GM19240 (cell line): ENCODE measurements around the gene CARD19.

DNA sequence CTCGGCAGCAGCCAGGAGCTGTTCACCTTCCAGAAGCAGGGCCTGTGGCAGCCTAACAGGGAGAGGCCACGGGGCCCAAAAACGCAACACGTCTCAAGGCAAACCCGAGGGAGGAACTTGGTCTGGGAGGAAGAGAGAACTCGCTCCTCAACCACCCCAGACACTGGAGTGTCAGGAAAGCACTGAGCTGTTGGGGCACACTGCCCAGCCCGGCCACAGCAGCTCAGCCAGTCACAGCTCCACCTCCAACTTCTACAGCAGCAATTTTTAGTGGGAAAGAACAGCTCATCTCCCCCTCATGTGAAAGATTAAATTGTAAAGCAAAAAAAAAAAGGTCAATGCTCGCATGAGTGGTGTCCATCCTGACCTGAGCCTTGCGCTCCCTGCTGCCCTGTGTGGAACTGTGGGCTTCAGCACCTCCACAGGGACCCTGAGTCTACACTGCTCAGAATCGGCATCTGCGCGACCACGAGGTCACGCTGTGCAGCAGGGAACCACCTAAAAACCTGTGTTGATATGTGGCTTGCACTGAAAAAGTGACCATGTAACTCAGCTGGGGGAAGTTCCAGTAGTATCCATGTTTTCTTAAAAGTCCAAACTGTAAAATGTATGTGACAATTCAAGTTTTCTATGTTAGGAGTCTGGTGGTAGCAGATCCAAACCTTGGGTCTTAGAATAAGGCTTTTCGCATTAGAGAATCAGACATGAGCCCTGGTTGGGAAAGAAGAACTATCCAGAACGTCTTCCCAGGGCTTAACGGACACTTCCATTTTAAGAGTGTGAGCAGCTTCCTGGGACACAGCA is 54.9 kb downstream of the IPPK start:
- RRBS: no CpG with 5 or more reads among the region's 17 CpGs

DNA sequence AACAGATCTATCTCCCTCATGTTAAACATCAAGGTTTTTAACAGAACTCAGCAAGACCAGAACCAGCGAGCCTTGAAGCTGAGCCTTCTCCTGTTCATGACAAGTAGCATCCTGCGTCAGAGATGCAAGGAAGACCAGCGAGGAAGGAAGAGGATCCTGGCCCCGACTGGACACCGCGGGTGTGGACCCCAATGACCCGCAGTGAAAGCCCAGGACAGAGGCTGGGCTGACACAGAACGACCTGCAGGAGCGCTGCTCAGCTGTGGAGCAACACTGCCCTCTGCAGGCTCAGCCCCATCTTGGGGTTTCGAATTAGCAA is 35.4 kb downstream of the IPPK start:
- RRBS: no CpG with 5 or more reads among the region's 10 CpGs

DNA sequence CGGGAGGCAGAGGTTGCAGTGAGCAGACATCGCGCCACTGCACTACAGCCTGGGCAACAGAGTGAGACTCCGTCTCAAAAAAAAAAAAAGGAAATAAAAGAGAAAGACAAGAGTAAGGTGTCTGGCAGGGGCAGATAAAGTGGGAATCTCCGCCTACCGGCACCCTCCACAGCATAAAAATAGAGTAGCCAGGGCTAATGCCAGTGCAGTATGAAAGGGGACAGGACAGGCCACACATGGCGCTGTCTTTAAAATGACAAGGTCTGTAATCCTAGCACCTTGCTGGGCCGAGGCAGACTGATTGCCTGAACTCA is 7.9 kb downstream of the BICD2 start:
- RRBS: no CpG with 5 or more reads among the region's 8 CpGs

GRCh38 chr9:92763660-92764407 is 799 bp downstream of the BICD2 start:
- RRBS: 2% methylated on average over 25 of the region's 47 CpGs

DNA sequence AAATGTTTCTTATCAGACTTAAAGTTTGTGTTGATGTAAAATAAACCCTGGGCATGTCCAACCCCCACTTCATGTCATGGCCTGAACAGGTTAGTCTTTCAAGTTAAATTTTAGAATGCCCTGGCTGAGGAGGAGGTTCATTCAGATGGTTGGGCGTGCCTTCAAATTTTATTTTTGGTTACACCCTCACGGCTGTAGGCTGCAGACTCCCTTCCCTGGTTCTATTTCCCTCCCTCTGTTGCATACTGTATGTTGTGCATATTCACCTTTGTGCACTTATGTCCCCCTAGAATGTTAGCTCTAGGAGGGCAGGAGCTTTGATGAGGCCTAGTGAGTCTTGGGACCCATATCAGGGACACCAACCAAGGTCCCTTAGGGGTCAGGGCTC is 5.4 kb upstream of the BICD2 start:
- RRBS: no CpG with 5 or more reads among the region's 2 CpGs

GRCh38 chr9:92808513-92809718 is 44.3 kb upstream of the BICD2 start:
- RRBS: 4% methylated on average over 8 of the region's 96 CpGs

GRCh38 chr9:92968977-92969151 is 21.5 kb downstream of the FGD3 start:
- RRBS: no CpG with 5 or more reads among the region's 1 CpG

- RRBS: no CpG with 5 or more reads among the region's 10 CpGs
Observed at GRCh38 chr9:93093323-93093934, 2.6 kb upstream of the CARD19 start.

GRCh38 chr9:93096064-93096979 is at the start of gene CARD19:
Gene CARD19, plus strand, starts transcription at chr9:93096217.
- RRBS: 1% methylated on average over 9 of the region's 85 CpGs

GRCh38 chr9:93114015-93114464 is 18.0 kb downstream of the CARD19 start:
- RRBS: no CpG with 5 or more reads among the region's 7 CpGs

DNA sequence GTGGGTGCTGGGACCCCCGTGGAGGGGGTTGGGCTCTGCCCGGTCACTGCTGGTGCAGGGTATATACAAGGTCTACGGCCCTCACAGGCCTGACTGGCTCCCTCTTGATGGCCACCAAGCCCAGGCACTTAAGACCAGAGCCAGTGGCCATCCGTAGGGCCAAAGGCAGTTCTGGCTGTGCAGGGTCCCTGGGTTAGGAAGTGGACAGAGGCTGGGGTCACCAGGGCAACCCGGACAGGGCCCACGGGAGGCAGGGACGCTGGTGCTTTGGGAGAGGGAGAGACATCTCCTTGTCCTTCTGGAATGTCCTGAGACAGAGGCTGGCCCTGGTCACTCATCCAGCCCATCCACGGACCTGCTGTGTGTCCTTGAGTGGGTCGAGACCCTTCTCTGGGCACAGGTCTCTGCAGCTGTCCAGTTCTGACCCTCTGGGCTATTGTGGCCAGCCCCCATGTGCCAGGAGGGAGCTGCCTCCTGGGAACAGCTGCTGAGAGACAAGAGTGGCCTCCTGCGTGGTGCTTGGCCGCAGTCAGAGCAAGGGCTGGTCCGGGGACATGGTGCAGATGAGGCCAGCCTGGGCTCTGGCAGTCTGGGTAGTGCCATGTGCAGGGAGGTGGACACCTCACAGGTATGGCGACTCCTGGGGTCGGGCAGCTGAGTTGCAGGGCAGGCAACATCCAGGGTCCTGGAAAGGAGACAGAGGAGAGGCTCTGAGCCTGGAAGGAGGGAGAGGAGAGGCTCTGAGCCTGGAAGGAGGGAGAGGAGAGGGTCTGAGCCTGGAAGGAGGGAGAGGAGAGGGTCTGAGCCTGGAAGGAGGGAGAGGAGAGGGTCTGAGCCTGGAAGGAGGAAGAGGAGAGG is 12.3 kb downstream of the NINJ1 start:
- RRBS: no CpG with 5 or more reads among the region's 14 CpGs

DNA sequence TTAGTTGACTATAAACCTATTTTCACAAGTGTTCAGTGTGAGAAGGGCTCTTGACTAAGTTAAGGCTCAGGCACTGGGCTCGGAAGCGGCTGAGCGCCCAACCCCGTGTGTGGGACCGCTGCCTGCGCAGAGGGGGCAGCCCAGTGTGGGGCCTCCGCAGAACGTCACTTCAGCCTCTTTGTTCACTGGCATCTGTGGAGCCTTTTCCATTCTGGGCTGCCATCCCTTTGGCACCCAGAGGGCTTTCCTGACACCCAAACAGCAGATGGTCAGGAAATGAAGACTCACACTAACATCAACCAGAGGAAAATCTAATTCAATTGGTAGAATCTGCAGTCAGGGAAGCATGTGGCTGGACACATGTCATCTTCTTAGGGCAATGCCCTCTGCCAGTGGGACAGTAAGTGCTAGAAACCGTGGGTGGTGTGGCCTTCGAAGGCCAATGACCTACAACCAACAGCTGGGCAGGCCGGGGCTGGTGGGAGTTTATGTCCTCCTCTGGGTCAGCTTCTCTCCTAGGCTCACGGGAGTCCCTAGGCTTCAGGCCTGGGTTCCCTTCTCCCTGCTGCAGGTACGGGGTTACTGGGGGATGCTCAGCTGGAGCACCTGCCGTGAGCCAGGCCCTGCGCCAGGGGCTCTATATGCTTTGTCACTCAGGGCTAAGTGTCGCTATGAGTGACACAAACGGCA is 22.2 kb upstream of the NINJ1 start:
- RRBS: no CpG with 5 or more reads among the region's 17 CpGs

- RRBS: 7% methylated on average over 26 of the region's 37 CpGs
Observed at GRCh38 chr9:93184678-93185026, 713 bp downstream of the WNK2 start.

DNA sequence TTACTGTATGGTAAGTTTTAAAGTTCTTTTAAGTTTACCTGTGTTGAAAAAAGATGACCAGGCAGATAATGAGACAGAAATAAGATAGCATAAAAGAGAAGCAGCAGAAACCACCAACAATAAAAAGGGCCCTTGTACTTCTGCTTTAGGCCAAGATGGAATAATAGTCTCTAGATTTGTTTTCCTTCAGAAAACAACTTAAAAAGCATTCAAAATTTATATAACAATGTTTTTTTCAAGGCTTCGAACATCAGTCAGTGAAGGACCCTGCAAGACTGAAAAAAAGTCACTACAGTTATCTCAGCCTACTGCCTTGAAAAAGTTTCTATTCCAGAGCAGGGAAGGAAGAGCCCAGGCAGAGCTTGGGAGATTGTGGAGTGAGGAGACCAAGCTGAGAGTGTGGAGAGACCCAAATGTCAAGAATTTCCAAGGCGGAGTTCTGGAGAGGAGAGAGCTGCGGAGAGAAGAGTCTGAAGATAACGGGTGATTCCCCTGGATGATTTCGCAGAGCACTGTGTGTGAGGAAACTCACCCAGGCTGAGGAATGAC is 94.0 kb downstream of the WNK2 start:
- RRBS: no CpG with 5 or more reads among the region's 5 CpGs

DNA sequence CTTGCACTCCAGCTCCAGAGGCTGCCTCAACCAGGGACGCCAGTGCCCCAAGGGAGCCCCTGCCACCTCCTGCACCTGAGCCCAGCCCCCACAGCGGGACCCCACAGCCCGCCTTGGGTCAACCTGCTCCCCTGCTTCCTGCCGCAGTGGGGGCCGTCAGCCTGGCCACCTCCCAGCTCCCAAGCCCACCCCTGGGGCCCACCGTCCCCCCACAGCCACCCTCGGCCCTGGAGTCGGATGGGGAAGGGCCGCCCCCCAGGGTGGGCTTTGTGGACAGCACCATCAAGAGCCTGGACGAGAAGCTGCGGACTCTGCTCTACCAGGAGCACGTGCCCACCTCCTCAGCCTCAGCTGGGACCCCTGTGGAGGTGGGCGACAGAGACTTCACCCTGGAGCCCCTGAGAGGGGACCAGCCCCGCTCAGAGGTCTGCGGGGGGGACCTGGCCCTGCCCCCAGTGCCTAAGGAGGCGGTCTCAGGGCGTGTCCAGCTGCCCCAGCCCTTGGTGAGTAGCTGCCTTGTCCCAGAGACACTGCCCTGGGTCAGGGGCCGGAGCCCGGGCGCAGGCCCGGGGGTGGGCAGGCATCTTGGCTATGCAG is 105.3 kb downstream of the WNK2 start:
- RRBS: no CpG with 5 or more reads among the region's 21 CpGs

DNA sequence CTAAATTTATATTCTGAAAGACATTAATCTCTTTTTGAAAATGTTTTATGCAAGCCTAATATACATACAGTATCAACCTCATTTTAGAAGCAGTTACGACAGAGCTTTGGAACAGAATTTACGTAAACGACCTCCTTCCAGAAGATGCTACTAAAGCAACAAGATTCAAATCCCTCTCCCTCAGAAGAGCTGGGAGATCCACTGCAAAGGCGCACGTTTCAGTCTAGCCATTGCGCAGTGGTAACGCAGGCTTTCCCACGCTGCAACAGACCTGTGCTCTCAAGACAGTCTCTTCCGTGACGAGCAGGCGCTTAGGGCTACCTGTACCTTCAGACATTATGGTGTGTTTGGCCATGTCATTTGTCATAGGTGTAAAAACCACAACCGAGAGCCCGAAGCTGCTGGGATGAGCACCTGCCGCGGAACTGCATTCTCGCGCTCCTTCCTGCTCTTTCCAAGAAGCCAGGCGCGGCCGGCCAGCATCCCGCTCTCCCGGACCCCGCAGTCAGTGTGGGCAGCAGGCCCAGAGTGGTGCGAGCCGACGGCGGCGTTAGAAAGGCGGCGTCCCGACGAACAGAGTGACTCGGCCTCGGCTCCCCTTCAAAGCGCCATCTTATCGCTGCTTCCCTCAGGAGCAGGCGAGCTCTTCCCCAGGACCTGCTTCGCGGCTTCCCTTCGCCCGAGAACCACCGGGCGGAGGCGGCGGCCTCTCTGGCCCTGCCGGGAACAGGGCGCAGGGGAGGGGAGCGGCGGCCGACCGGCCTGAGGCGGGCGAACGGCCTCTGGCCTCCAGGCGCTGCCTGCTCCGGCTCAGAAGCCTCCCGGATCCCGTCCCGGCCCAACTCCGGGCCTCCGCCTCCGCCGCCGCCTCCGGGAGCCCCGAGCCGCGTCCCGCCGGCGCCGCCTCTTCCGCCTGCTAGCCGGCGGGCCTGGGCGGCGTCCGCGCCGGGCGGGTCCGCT is 531 bp upstream of the FAM120A start:
- RRBS: 3% methylated on average over 14 of the region's 82 CpGs

- RRBS: no CpG with 5 or more reads among the region's 2 CpGs
Observed at GRCh38 chr9:93469012-93469748, 15.8 kb upstream of the FAM120AOS start.

GRCh38 chr9:93577629-93578034 is 1.2 kb downstream of the PHF2 start:
- RRBS: 87% methylated on average over 2 of the region's 12 CpGs

DNA sequence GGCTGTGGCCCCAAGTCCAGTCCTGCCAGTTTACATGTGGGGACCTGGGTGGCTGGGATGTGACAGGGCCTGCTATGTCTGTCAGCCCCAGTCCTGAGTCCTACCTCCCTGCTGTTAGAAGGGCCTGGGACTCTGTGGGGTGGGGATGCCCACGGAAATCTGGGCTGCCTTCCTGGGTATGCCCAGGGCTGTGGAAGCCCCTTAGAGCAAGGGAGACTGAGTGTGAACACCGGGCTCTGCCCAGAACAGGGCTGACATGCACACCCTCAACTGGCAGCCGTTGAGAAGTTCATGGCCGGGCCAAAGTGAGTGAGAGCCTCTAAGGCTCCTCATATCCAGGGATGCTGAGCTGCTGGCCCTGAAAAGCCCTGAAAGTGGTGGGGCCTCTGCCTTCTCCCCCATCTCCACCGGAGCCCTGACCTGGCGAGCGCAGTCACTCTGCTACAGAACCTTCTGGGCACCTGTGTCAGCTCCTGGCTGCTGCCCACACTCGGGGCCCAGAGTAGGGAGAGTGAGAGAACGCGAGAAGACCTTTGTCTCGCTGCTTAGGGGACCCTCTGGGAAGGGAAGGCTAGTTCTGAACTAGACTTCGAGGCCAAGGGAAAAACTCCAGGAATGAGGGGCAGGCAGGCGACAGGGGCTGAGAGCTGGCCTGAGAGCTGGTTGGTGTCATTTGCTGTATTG is 1.9 kb downstream of the PHF2 start:
- RRBS: 86% methylated on average over 4 of the region's 13 CpGs

DNA sequence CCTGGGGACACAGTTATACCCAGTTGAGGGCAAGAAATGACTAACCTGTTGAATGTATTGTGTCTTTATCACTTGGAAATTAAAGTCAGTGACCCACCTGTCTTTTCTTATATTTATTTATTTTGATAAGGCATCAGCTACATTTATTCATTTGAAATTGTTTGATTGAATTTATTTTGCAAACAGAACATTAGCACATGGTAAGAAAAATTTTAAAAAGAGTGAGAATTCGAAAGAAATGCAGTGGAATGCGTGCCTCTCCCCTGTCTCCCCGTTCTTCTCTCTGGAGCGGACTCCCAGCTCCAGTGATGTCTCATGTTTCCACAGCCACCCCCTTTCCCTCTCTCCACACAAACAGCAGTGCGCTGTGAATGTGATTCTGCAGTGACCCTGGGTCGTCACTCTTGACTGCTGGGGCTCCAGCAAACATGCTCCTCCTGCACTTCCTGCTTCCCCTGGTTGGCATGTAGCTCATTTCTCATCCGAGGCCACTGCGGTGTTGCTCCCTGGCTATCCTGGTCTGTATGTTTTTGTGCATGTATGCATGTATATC is 13.2 kb downstream of the PHF2 start:
- RRBS: no CpG with 5 or more reads among the region's 8 CpGs